GM23338 (cell line): ENCODE results near the gene NSUN7.

GRCh38 chr4:39367072-39367651, 1.0 kb upstream of the RFC1 start:
- PRO-cap: no peak
- RAMPAGE, long total RNA: no peak

- PRO-cap: no peak
- RAMPAGE, long total RNA: no peak
Observed at GRCh38 chr4:39538882-39539567, 11.8 kb upstream of the UGDH start.

DNA sequence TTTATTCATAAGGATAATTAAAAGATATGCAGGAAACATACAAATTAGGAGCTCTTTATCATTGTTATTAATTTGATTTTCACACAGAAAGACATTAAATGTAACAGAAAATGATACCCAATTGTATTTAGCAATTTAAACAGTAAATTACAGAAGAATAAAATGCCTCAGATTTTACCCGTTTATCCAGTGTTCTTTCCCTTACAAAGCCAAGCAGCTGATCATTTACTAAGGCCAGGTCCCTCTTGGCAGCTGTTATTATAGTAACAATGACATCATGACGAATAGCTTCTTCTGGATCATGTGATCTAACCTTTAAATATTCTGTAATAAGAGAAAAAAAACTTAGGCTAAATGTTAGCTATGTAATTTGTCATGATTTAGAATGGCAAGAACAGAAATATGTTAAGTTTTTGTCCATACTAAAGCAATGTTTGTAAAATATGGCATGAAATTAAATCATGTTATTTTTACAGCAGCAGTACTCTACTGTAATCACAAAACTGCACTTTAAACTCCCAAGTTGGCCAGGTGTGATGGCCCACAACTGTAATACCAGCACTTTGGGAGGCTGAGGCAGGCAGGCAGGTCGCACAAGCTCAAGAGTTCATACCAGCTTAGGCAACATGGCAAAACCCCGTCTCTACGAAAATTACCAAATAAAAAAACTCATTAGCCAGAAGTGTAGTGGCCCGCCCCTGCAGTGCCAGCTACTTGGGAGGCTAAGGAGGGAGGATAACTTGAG, 69.3 kb downstream of the PDS5A start:
- PRO-cap: no peak
- RAMPAGE, long total RNA: no peak

- PRO-cap: bidirectional peak, plus-strand start at chr4:39976677, minus-strand start at chr4:39976547
- RAMPAGE, long total RNA: no peak
Observed at GRCh38 chr4:39976411-39976786, 1.3 kb downstream of the PDS5A start.

DNA sequence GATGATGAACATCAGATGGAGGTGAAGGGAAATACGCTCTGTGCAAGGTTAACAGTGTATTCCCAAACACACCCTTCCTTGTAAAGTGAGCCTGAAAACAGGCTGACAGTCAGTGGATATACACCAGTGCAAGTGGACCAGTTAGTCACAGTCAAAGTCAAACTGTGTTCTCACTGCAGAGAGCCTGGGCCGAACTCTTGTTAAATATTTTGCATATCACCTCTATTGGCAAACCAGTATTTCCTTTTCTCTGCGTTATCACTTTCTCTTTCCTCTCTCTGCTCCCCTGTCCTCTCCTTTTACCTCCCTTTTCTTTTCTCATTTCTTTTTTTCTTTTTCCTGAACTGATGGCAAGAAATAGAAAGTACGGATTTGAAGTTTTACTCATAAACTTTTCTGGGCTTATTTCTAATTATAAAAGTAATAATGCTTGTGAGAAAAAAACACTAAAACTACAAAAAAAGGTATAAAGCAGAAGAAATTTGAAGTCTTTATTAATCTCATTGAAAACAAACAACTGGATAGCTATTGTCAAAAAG, 23.2 kb upstream of the RHOH start:
- PRO-cap: no peak
- RAMPAGE, long total RNA: no peak

GRCh38 chr4:40185687-40186577, 10.9 kb upstream of the RHOH start:
- PRO-cap: no peak
- RAMPAGE, long total RNA: no peak

DNA sequence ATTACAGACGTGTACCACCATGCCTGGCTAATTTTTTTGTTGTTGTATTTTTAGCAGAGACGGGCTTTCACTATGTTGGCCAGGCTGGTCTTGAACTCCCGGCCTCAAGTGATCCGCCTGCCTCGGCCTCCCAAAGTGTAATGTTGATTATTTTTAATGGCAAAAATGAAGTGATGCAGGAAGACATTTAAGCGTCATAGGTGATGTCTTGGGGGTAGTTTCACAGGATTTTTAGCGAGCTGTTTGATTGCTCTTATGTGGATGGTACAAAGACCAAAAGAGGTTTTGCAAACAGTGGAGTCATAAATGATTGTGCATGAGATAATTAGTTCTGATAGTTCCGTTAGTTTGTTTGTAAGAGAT, 14.6 kb downstream of the RHOH start:
- PRO-cap: no peak
- RAMPAGE, long total RNA: no peak

GRCh38 chr4:40219468-40219738, 22.6 kb downstream of the RHOH start:
- PRO-cap: no peak
- RAMPAGE, long total RNA: no peak

DNA sequence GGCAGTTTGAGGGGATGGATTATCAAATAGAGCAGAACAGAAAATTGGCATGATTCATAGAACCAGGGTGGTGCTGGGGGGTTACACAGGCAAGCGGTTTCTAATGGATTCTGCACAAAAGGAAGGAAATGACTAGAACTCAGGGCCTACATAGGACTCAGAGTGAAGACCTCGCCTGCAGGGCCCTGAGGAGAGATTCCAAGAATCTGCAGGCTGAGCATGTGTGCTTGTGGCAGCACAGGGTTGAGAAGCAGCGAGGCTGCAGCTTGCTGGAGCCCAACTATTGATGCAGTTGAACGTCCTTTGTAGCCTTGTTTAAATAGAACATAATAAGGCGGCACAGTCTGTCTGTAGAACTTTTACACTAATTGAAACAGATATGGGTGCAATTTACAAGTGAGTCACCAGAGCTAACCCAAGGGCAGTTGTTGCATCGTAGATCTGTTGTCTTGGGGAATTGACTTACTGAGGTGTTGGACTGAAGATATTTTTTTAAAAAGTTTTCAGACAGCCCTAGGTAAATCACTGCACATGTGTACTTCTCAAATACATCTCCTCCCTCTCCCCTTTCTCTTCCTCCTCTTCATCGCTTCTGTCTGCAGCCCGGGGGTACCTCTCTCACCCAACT, 58.2 kb downstream of the RHOH start:
- PRO-cap: no peak
- RAMPAGE, long total RNA: no peak

- PRO-cap: no peak
- RAMPAGE, long total RNA: no peak
Observed at GRCh38 chr4:40321457-40322151, 13.5 kb upstream of the CHRNA9 start.

GRCh38 chr4:40322601-40323213, 12.4 kb upstream of the CHRNA9 start:
- PRO-cap: no peak
- RAMPAGE, long total RNA: no peak

DNA sequence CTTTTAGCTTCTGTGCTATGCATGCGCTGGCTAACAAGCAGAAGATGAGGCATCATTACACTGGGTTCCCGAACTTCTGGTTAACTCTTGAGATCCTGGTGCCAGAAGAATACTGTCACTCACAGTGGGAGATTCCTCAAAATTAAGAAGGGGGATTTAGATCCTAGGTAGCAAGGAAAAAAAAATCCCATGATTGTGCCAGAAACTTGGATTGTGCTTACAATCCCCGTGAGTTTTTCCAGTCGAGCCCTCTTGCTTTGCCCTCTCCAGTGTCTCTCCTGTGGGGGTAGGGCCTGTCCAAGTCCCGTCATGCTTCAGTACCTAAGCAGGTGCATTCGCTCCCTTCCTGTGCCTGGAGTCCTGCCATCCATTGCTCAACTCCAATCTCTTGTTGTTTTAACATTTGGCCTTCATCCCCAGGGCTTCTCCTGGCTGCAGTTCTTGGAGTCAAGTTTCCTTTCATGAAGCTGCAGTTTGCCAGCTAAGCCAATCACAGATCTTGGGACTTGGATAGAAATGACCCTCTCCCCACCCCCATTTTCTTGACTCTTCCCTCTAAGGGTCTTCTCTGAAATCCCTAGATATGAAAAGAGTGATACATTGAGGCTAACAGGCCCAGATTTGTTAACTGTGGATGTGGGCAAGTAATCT, 60.6 kb downstream of the CHRNA9 start:
- PRO-cap: no peak
- RAMPAGE, long total RNA: no peak

- PRO-cap: no peak
- RAMPAGE, long total RNA: no peak
Observed at GRCh38 chr4:40458442-40459108, 123.4 kb downstream of the CHRNA9 start.

DNA sequence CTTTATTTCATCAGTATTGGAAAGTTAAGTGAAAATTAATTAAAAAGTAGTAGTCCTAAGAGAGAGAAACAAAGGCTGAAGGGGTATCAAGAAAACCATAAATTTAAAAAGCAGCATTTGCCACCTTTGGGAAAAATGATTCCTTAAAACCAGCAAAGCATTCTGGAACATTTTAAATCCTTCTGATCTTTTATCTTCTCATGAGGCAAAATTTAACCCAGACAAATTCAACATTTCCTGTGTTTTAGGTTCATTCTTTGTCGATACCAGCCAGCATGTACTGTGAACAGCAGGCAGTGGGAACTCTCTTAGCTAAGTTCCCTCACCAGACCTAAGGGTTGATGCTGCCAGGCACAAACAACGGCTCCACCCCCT, 2.3 kb upstream of the RBM47 start:
- PRO-cap: no peak
- RAMPAGE, long total RNA: no peak

DNA sequence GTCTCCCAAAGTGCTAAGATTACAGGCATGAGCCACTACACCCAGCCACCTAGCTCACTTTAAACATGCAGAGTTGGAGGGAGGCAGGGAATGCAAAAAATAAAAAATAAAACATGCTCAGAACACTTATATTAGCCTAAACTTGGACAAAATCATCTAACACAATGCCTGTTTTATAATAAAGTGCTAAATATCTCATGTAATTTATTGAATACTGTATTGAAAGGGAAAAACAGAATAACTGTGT, 36.6 kb upstream of the NSUN7 start:
- PRO-cap: no peak
- RAMPAGE, long total RNA: no peak

GRCh38 chr4:40749594-40750528, at the start of gene NSUN7:
NSUN7 (plus strand) TSS chr4:40749955.
- PRO-cap: bidirectional peak, plus-strand start at chr4:40749955, minus-strand start at chr4:40749825; bidirectional peak, plus-strand start at chr4:40750217, minus-strand start at chr4:40750241; bidirectional peak, plus-strand start at chr4:40750599, minus-strand start at chr4:40750380
- RAMPAGE, long total RNA: no peak

GRCh38 chr4:41359428-41359755, 102.7 kb downstream of the UCHL1 start:
- PRO-cap: bidirectional peak, plus-strand start at chr4:41359580, minus-strand start at chr4:41359534
- RAMPAGE, long total RNA: no peak

DNA sequence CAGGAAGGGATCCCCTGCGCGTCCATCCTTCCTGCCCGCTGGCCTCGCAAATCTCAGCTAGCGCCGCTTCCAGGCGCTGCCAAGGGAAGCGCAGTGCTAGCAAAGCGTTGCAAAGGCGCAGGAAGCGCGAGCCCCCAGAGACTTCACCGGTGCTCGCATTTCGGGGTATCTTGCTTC, 104.3 kb downstream of the UCHL1 start:
- PRO-cap: unidirectional peak, minus-strand start at position 55 of the sequence
- RAMPAGE, long total RNA: no peak

GRCh38 chr4:41426473-41426990, 111.4 kb upstream of the LIMCH1 start:
- PRO-cap: no peak
- RAMPAGE, long total RNA: no peak

- PRO-cap: unidirectional peak, plus-strand start at chr4:41612071
- RAMPAGE, long total RNA: no peak
Observed at GRCh38 chr4:41611848-41612180, 73.9 kb downstream of the LIMCH1 start.